ReNcell CX (cell line): ENCODE data around the gene ARL16.

DNA sequence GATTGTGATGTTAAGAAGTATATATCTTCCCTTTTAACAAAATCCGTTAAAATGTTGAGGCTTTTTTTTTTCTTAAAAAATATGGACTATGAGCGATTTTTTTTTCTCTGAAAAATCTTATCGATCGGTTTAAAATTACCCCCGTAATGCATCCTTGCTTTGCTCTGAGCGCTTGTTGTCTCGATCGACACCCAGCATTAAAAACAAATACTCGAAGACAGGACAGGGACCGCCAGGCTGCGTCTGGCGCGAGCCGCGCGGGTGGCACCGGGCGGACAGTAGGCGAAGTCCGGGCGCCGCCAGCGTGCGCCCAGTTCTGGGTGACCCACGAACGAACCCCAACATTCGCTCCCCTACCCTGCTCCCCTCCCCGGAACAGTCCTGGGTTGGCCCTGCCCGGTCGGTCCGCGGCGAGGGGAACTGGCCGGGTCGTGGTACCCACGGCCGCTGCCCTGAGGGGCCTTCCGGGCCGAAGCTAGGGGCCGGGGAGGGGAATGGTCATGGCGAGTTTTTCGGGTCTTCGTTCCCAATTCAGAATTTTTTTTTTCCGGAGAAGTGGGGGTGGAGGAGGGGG, 577 bp downstream of the BAHCC1 start:
- PRO-cap: unidirectional peak, plus-strand start at position 212 of the sequence

DNA sequence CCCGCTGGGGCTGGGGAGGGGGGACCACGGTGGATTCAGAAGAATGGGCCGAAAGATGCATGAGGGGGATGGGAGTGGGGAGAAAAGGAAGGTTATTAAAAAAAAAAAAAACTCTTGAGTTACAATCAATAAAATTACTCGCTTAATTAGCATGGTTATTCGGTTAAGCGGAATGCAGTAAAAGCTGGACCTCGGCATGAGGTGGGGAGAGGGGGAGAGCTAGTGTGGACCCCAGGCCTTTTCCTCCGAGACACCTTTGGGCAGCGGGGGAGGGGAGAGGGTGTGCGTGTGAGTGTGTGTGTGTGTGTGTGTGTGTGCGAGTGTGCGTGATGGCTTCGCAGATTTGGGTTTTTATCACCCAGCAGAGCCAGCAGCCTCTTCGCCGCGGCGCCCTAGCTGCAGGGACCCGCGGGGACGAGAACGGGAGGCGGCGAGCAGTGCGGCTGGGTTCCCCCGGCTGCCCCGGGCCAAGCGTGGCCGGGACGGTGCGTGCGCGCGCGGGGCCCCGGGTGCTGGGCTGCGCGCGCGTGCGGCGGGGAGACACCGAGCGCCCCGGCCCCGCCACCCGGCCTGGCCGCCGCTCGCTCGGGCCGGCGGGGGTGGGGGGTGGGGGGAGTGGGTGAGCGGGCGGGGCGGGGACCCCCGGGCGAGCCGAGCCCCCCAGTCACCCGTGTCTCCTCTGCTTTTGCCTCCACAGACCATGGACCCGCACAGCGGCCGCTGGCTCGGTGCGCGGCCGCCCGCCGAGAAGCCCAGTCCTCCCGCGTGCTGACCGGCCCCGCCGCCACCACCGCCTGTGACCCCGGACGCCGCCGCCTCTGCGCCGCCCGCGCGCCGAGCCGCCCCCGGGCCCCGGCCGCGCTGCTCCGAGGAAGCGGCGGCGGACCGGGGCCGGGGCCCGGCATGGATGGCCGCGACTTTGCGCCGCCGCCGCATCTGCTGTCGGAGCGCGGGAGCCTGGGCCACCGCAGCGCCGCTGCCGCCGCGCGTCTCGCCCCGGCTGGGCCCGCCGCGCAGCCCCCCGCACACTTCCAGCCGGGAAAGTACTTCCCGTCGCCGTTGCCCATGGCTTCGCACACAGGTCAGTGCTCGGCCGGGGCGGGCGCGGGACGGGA, 3.9 kb downstream of the BAHCC1 start:
- PRO-cap: bidirectional peak, plus-strand start at position 385 of the sequence, minus-strand start at position 249 of the sequence; bidirectional peak, plus-strand start at position 700 of the sequence, minus-strand start at position 566 of the sequence; bidirectional peak, plus-strand start at position 889 of the sequence, minus-strand start at position 792 of the sequence

GRCh38 chr17:81421000-81421614, 25.9 kb downstream of the BAHCC1 start:
- PRO-cap: bidirectional peak, plus-strand start at chr17:81421322, minus-strand start at chr17:81421251

- PRO-cap: no peak
Measured at GRCh38 chr17:81456726-81457643, 55.6 kb downstream of the ACTG1 start.

DNA sequence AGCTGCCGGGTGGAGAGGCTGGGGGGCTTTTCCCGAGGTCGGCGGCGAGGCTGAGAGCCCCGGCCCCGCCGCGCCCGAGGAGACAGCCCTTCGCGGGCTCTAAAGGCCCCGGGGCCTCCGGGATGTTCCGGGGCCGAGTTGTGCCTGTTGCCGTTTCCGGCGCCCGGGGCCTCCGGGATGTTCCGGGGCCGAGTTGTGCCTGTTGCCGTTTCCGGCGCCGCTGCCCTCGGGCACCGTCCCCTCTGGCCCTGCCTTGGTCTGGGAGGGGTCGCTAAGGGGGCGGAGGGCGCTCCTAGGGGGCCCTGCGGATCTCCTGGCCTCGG, 24.4 kb downstream of the ACTG1 start:
- PRO-cap: no peak

GRCh38 chr17:81511838-81512402, 679 bp downstream of the ACTG1 start:
- PRO-cap: no peak

GRCh38 chr17:81512974-81513078, 227 bp upstream of the ACTG1 start:
- PRO-cap: bidirectional peak, plus-strand start at chr17:81513015, minus-strand start at chr17:81512781

DNA sequence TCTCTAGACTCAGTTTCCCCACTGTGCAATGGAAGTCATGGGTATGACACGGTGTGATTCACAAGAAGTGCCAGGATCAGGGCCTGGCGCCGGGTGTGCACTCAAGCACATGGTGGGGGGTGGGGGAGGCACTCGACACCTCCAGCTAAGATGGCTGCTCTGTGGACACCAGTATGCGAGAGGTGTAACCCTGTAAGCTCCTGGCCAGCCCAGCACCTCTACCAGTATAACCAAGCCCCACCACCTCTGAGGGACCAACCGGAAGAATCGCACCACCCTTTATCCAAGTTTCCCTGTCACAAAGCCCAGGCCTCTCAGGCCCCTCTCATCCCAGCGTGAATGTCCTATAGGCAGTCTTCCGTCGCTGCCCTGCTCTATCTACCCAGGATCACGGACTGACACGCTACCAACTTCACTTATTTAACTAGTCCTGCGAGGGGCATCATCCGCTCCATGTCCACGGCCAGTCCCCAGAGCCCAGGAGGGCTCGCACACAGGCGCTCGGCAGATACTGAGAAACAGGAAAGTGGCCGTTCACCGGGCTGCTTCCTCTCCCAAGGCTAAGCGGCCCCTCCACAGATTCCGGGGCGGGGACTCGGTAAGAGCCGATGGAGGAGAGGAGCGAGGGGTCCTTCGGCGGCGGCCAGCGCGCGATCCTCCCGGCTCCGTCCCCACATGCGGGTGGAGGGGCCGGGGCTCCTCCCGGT, 513 bp downstream of the OXLD1 start:
- PRO-cap: no peak

- PRO-cap: unidirectional peak, minus-strand start at chr17:81683617; bidirectional peak, plus-strand start at chr17:81684027, minus-strand start at chr17:81683736
Measured at GRCh38 chr17:81683026-81683894, at the start of gene ARL16. Gene ARL16 (minus strand): TSS chr17:81683797.

DNA sequence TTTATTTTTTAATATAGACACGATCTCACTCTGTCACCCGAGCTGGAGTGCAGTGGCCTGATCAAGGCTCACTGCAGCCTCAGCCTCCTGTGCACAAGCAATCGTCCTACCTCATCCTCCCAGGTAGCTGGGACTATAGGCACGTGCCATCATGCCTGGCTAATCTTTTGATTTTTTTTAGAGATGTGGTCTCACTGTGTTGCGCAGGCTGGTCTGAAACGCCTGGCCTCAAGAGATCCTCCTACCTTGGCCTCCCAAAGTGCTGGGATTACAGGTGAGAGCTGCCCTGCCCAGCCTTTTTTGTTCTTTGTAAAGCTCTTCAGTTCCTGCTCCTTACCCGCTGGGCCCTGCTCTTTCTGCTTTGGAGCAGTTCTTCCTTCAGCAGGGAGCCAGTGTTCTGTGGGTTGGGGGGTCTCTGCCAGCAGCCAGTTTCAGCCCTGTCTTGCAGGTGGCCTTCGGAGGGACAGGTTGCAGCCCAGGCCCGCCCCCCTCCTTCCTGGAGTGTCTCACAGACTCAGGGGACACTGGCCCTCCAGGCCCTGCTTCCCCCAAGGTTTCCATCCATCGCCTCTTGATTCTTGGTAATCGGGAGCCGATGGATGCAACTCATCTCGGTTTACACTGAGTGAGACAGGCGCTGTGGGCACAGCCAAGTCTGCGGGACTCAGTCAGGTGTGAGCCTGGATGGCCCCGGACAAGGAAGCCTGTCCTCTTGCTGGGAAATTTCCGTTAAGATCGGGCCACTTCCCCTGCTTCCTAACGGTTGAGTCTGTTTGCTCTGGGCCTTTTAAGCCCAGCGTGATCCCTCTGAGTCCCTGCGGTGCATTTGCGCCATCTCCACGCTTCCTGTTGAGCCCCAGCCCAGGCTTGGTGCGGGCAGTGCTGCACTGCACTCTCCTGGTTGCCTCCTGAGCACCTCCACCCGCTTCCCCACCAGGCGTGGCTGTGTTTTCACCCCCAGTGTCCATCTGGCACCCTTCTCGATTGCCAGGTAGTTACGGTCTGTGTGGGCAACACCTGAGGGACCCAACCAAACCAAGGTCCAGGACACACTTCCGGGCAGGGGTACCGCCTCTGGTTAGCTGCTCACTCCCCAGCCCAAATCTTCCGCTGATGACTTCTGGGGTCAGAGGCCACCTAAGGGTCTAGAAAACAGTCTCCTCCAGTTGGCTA, 1.8 kb upstream of the SLC25A10 start:
- PRO-cap: no peak

DNA sequence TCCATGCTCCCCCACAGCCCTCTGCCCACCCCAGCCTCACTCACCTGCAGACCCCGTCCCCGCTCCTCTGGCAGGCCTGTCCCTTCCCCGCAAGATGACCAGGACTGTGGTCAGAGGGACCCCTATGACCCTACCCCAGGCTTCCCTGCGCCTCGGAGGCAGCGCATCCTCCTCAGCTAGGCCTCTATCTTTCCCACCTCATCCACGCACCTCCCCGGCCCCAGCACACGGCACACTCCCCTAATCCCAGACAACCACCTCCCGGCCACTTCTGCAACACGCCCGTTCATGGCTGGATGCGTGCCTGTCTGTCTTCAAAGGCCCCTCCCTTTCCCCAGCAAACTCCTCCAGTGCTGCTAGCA, 9.5 kb downstream of the MCRIP1 start:
- PRO-cap: no peak

DNA sequence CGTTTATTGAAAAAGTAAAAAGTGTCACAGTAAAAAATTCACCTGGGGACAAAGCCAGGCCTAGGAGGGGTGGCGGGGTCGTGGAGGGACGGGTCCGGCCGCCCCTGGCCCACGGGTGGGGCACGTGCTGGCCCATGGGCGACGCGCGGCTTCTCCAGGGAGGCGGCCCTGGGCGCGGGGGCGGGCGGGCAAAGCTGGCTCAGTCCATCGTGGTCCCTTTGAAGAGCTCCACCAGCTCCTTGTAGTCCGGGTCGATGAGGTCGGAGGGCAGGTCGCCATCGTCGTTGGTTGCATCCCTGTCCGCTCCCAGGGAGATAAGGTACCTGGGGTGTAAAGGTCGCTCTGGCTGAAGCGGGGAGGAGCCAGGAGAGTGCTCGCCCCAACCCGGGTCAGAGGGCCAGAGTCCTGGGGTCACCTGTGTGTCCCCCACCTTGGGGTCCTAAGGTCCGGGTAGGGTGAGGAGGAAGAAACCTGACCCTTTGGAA, 481 bp upstream of the MCRIP1 start:
- PRO-cap: unidirectional peak, plus-strand start at position 250 of the sequence

DNA sequence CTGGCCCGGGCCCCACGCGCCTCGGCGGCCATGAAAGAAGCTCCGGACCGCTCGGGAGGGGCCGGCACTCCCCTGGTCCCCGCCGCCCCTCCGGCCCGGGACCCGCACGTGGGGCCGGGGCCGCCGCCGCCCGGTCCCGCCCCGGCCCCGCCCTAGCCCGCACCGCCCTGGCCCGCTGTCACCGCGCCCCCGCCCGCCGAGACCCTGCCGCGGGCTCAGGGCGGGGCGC, 267 bp downstream of the ARHGDIA start:
- PRO-cap: unidirectional peak, minus-strand start at position 26 of the sequence; unidirectional peak, minus-strand start at position 104 of the sequence

DNA sequence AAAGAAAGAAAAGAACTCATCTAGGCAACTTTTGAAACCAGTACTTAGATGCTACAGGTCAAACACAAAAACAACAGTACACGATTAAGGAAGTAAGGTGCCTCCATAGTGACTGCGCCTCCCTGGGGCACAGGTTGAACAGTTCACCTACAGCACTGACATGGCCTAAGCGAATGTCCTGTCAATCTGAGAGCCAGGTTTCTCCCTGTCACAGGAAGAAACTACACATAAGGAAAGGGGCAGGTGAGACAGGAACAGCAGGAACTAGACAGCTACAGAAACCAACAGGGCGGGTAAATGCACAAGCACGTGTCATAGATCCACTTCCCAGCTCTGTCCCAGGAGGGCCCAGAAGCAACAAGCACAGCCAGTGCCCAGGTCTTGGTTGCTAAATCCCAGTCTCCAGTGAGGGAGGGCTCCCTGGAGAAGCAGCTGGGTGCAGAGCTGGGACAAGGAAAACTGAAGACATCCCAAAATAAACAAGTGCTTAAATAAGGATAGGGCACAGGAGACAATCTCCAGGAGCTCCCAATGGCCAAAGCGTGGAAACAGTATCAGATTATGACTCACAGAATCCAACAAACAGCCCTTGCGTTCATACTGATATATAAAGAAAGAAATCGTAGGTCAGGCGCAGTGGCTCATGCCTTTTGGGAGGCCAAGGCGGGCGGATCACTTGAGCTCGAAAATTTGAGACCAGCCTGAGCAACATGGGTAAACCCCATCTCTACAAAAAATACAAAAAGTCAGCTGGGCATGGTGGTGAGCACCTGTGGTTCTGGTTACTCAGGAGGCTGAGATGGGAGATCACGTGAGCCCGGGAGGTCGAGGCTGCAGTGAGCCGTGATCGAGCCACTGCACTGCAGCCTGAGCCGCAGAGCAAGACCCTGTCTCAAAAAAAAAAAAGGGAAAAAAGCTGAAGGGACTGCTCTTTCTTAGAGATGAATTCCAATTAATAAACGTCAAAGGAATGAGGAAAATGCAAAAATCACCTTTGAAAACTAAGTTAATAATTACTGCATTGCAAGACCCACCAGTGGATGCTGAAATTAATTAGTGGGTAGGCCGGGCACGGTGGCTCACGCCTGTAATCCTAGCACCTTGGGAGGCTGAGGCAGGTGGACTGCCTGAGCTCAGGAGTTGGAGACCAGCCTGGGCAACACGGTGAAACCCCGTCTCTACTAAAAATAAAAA, 8.4 kb upstream of the ARHGDIA start:
- PRO-cap: no peak

GRCh38 chr17:81910236-81910897, 832 bp downstream of the PCYT2 start:
- PRO-cap: no peak

GRCh38 chr17:81939649-81940458, 2.8 kb upstream of the PYCR1 start:
- PRO-cap: no peak

DNA sequence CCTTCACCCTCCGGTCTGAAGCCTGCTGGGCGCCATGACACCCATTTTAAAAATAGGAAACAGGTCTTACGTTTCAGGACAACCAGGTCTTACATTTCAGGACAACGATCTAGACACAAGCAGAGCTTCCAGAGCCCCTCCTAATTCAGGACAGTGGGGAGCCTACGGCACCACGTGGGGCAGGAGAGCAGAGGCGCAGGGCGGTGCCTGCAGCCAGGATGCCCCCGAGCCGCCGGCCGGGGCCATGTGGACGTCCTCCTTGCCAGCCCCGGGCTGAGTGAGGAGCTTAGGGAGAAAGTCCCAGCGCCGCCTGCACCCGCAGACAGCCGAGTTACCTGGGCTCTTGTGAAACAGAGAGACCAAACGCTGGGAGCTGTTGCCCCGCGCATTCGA, 1.5 kb upstream of the NOTUM start:
- PRO-cap: no peak

DNA sequence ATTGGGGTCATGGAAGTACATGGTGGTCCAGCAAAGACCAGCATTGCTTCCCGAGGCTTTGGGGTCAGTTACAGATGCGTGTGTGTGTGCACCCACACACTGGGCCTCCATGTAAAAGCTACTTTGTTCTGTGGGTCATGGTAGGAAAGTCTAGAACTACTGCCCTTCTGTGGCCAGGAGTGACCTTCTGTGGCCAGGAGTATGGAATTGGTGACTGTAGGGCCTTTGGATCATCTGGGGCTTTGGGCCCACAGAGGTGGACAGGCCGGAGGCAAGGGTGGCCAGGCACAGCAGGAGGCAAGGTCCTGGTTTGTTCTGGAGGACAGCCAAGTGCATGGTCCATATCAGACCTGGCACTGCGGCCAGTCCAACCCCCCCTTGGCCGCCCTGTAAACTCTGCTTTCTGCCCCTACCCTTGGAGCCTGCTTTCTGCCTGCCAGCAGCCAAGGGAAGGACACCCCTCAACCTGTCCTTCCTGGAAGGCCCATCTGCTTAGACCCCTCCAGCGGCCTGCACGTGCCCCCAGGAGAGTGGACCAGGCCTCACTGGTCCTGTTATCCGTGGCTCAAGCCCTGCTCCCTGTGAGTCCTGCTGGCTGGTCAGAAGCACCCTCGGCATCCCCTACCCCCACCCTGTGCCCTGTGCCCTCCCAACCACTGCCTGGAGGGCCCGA, 2.2 kb upstream of the DCXR start:
- PRO-cap: no peak

- PRO-cap: no peak
Measured at GRCh38 chr17:82043422-82044044, 6.0 kb upstream of the DCXR start.

DNA sequence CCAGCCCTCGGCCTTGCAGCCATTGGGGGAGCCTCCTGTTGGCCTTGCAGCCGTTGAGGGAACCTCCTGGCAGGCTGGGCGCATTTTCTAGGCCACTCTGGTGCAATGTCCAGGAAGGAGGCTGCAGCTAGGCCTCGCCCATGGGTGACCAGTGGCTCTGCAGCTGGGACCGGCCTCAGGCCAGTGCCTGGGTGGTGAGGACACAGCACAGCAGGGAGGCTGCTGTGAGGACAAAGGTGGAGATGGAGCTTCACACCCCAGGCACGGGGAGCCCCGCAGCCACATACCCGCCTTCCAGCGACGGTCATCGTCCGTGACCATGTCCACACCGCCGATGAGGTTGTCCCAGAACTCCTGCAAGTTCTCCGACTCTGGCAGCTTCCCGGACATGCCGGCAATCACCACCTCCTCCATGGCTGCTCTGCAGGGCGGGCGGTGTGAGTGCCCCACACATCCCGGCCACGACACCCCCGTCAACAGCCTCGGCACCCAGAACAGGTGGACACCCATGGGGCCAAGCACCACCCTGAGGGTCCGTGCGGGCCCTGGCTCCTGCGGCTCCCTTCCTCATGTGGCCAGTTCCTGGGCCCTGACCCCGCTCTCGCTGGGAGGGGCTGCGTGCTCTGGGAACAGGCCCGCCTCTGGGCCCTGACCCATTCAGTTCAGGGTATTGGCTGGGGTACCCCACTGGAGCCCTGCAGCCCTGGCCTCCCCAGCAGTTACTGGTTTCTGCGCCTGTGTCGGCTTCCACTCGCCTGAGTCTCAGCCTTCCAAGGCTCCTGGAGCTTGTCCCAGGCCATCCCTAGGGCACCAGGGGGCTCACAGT, 1.8 kb downstream of the FASN start:
- PRO-cap: no peak